Non-pigmented ciliary epithelial cell (primary cell): ENCODE measurements around a stretch of chr9.

DNA sequence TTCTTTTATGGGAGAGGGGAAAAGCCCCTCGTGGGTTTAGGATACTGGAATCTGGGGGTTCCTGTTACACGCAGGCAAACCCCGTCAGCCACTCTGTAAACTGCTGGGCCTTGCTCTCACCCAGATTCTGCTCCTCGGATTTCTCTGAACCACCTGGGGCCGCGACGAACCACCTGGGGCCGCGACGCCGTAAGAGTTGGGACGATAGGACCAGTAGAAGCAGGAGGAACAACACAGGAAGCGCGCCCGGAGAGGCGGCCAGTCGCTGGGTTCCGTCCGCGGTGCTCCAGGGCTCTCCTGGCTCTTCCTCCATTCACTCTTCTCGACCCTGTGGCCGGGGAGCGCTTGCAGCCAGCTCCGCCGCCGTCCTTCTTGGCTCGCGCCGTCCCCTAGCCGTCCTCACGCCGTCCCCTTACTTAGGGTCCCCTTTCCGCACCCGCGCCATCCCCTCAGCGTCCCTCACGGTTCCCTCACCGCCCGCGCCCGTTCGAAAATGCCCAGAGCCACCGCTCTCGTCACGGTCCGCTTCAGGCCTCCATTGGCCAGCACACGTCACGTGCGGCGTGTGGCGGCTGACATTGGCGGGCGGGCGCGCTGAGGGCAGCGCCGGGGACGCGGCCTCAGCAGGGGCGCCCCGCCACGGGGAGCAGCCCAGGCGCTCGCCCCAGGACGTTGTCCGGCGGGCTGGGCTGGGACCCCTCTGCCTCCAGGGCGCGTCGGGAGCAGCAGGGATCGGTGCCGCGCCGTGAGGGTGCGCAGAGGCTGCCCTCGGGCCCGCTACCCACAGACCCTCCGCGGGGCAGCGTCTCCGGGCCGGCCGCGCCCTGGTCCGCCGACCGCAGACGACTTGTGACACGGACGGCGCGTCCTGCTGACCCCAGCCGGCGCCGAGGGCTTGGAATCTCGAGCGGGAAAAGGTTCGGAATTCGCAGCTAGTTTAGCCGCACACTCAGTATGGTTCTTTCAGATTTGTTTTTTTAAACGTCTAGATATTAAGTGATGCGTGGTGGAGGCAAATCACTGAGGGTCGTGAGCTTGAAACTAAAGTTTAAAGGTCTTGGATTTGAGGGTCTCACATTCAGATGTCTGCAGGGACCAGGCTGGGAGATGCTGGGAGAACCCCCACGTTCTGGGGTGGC lies 53.7 kb upstream of the PTPDC1 start:
- RRBS: 2% methylated on average over 23 of the region's 104 CpGs

- RRBS: no CpG with 5 or more reads among the region's 16 CpGs
Measured at GRCh38 chr9:94119330-94119696, 35.0 kb downstream of the PTPDC1 start.

DNA sequence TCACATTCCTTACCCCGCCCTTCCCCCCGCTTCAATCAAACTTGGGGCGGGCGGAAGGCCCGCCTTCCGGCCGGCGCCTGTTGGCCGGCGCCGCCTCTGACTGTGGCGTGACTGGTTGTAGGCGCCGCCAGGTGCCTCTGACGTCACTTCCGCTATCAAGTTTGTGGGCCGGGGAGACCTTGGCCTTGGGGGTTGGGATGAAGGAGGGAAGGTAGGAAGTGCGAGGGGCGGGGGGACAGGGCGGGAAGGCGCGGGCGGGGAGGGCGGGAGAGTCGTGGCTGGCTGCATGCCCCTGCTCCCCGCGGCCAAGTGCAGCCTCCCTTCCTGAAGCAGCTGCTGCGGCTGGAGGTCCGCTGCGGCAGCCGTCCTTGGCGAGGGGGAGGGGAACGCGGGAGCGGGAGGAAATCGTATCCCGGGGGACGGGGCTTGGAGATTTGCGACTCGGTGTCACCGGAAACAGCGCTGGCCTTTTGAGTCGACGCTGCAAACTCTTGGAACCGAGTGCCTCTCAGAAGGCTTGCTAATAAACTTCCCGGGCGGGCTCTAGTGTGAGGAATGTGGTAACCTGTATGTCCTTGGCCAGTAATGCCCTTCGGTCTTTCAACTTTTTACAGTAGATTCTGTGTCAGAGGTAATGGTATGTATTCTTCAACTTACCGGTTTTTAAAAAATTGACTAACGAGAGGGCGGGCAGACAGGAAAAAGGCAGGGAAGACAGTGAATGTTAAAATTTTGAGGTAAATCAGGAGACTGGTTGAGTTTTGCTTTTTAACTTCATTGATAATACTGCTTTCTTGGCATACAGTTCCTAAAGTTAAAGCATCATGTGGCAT lies 82.7 kb downstream of the PTPDC1 start:
- RRBS: 1% methylated on average over 15 of the region's 51 CpGs

GRCh38 chr9:94332276-94332717 lies 3.9 kb upstream of the NUTM2F start:
- RRBS: no CpG with 5 or more reads among the region's 38 CpGs

DNA sequence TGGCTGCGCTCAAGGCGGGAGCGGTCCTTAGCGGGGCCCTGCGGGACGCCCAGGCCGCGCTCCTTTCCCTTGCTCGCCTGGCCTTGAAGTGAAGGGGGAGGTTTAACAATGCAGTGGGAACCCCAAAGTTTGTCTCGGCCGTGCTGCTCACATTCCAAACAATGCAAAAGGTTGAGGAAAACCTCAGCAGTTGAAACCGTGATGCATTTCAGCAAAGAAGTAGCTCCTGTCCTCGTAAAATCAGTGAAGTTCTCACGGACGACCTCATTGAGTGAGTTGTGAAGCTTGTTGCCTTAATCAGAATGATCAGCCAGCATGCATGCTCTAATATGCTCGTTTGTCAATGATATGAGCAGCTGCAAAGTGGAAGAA lies 4.3 kb upstream of the NUTM2F start:
- RRBS: no CpG with 5 or more reads among the region's 16 CpGs

DNA sequence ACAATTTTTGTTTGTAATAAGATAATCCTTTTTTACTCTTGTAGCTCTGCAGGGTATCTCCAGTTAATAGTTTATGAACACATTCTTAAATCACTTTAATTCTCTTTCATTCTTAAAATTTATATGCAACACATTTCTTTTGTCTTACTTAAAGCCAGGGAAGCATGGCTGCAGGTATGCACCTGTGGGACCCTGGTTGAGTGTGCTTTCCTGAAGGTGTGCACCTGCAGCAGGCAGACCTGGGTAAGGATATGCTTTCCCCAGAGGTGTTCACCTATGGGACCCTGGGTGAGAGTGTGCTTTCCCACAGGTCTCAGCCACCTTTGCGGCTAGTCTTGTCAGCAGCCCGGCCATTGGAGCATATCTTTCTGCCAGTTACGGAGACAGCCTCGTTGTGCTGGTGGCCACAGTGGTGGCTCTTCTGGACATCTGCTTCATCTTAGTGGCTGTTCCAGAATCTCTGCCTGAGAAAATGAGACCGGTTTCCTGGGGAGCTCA lies 70.3 kb downstream of the MFSD14B start:
- RRBS: no CpG with 5 or more reads among the region's 5 CpGs

- RRBS: no CpG with 5 or more reads among the region's 12 CpGs
Measured at GRCh38 chr9:94861663-94862453, 135.4 kb downstream of the AOPEP start.

DNA sequence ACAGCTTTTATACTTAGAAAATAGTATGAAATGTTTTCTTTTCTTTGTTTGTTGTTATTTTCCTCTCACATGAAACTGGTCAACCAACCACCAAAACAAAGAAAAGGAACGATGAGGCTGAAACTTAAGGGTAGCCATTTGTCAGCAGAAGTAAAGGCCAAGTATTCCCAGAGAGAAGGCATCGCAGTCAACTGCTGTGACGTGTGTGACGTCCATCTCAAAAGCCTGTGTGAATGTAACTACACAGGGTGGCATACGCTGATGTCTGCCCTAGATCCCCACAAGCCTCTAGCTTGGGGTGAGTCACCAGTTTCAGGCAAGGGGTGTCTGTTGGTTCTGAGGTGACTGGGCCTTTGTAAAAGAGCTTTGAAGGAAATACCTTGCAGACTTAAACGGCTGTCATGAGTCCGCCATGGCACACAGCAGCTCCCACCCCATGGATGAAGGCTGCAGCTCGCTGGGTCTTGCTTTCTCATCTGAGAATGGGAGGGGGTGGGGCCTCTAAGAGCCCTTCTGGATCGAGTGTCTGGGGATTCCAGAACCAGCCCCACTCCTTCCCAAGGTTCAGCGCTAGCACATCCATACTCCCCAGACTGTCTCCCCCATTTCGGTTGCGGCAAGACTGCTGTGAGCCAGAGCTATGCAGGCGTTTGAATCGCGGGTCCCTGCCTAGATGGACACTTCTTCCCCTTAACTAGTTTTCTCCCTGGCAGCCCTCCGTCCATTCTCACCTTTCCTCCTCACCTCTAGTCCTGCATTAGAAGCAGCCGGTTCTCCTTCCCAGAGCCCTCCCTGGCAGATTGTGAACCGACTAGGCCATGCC lies 183.1 kb downstream of the AOPEP start:
- RRBS: no CpG with 5 or more reads among the region's 18 CpGs

- RRBS: no CpG with 5 or more reads among the region's 7 CpGs
Measured at GRCh38 chr9:94994798-94995695, 268.5 kb downstream of the AOPEP start.

GRCh38 chr9:95025556-95026400 lies 291.7 kb downstream of the FANCC start:
- RRBS: no CpG with 5 or more reads among the region's 12 CpGs

DNA sequence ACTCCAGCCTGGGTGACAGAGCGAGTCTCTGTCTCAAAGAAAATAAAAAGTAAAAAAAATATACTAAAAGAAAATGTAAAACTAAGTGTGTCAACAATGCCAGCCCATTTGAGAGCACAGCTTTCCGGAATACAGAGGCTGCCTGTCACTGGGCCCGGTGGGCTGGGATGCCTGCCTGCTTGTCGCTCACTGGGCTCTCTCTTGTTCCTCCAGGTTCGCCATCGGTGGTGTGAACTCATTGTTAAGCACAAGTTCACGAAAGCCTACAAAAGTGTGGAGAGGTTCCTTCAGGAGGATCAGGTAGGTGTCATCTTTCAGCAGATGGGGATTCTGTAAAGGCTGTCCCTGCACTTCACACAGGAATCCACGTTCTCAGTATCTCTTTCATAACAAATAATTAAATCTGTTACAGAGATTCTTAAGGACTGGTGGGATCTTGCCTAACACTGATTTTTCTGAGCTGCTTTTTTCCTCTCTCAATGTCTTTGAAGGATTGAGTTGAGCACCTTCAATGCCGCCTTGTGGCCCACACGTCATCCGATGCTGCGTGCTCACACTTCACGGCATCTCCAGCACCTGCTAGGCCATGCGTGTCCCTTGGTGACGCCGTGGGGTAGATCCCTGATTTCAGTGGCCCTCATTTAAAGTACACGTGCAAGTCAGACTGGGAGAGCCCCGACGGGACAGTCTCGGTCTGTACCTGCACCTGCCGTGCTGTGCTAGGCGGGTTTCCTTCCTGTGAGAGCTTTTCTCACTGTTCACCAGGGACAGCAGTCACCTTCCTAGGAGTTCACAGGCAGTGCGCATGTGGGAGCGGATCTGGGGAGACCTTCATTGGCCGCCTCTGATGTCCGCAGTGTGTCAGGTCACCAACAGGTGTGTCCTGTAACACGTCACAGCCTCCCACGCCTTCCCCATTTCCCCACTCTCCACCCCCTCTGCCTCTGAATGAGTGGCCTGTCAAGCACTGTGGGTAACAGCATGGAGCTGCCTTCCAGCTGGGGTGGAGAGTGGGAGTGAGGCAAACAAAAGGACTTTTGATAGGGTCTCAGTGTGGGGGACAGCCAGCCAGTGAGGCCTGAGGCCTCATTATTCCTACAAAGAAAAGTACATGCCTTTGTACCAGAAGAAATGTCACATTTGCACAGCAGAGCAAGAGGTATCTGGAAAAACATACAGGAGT lies 236.6 kb downstream of the FANCC start:
- RRBS: no CpG with 5 or more reads among the region's 28 CpGs

- RRBS: no CpG with 5 or more reads among the region's 18 CpGs
Measured at GRCh38 chr9:95084885-95085402, 232.6 kb downstream of the FANCC start.

GRCh38 chr9:95108017-95108681 lies 209.4 kb downstream of the FANCC start:
- RRBS: no CpG with 5 or more reads among the region's 15 CpGs

GRCh38 chr9:95130465-95131129 lies 186.9 kb downstream of the FANCC start:
- RRBS: no CpG with 5 or more reads among the region's 6 CpGs

GRCh38 chr9:95138518-95139076 lies 178.9 kb downstream of the FANCC start:
- RRBS: no CpG with 5 or more reads among the region's 12 CpGs

DNA sequence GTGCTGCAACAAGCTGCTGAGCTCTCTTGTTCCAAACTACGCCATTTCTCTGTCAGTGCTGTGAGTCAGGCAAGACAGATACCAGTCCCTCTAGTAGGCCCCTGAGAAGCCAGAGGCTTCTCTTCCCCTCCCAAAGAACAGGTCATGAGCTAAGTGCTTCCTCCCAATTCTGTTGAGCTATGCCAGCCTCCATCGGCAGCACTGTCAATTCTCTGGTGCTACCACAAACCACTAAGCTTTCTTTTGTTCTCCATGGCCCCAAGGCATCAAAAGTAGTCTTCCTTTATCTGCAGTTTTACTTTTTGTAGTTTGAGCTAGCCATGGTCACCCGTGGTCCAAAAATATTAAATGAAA lies 149.4 kb downstream of the FANCC start:
- RRBS: no CpG with 5 or more reads among the region's 3 CpGs

GRCh38 chr9:95313024-95313544 lies 4.4 kb downstream of the FANCC start:
- RRBS: no CpG with 5 or more reads among the region's 30 CpGs

- RRBS: no CpG with 5 or more reads among the region's 3 CpGs
Measured at GRCh38 chr9:95502255-95502649, 6.8 kb downstream of the PTCH1 start.

- RRBS: 3% methylated on average over 7 of the region's 25 CpGs
Measured at GRCh38 chr9:95570203-95570755, 61.2 kb upstream of the PTCH1 start.

DNA sequence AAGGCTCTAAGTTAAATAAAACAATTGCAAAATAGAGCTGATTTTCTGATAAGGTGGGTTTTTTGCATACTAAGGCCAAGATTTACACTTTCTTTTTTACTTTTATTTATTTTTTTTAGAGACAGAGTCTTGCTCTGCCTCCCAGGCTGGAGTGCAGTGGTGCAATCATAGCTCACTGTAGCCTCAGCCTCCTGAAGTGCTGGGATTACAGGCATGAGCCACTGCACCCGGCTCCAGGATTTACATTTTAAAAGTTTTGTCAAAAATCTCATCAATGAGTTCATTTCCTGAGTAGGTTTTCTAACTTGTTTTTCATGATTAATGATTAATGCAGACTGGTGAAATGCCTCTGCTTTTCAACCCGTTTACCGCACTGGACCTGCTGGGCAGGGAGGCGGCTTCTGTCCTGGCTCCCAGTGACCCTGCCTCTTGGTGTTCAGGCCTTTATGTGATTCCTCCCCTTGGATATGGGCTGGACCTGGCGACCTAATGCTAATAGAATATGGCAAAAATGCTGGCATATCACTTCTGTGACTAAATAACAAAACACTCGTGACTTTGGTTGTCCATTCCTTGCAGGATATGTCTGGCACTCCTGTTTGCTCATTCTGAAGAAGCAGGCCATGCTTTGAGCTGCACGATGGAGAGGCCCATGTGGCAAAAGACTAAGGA lies 79.8 kb upstream of the PTCH1 start:
- RRBS: no CpG with 5 or more reads among the region's 7 CpGs